Hair follicular keratinocyte (primary cell): ENCODE measurements around a stretch of chr19.

DNA sequence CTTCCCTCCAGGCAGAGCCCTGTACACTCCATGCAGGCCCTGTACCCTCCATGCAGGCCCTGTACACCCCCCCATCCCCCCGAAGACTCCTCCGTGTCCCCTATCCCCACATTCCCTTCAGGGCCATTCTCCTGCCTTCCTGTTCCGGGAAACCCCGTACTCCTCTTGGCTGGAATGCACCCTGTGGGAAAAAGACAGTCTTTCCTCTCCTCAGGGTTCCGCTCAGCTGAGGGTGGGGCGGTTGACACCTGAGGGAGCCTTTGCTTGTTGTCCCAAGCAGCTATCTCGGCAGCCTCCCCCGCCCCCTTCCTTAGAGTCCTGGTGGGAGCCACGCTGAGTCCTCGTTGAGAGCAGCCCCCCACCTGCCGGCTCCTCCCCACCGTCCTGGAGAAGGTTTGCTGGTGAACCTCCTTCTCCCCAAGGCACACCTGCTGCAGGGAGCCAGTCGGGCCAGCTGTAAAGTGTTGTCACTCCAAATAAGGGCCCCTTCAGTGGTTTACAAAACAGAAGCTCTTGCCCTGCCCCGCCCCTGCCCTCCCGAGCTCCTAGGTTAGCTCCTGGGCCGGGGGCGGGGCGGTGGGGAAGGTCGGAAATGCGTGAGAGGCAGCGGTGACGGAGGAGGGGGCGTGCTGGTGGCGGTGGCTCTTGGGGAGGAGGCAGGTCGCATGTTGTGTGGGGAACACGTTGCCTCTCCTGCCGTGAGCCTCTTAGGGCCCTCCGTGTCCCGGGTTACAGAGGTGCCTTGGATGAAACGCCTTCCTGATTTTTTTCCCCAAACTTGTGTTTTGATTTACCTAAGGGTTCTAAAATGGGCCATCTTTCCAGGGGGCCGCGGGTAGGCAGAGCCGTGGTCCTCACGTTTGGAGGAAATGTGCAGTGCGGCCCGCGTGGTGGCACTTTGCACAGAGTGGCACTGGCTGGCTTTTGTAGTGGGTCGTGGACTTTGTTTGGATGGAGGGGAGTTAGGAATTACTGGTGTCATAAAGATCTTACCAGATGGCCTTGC, 1.6 kb downstream of the GNA11 start:
- RAMPAGE, long total RNA, result no peak

DNA sequence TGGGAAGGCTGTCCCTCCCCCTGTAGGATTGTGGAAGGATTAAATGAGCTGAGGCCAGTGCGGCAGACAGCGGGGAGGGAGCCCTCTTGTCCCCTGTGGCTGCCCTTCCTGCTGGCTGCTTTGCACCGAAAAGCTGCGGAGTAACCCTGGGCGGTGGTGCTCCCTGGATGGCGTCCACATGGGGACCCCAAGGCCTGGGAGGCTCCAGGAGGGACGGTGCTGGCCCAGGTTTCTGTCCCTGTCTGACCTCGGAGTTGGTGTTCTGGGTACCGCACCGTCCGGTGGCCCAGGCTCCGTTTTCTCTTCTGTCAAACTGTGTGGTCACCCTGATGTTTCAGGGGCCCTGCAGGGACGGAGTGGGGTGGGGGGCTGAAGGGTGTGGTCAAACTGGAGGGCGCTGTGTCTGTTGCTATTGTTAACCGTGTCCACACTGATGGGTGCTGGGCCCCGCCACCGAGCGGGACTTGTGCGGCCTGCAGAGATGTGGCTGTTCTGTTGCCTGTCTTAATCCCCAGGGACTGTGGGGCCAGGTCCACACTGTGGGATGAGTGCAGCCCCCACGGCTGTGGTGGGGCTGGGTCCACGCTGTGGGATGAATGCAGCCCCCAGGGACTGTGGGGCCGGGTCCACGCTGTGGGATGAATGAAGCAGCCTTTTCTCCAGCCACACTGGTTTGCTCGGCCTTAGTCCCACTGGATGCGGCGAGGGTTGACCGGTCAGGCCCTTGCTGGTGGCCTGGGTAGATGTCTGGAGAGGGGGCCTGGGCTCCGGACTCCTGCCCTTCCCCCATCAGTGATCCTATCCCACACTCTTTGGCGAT, 6.8 kb downstream of the GNA11 start:
- RAMPAGE, long total RNA, result no peak

DNA sequence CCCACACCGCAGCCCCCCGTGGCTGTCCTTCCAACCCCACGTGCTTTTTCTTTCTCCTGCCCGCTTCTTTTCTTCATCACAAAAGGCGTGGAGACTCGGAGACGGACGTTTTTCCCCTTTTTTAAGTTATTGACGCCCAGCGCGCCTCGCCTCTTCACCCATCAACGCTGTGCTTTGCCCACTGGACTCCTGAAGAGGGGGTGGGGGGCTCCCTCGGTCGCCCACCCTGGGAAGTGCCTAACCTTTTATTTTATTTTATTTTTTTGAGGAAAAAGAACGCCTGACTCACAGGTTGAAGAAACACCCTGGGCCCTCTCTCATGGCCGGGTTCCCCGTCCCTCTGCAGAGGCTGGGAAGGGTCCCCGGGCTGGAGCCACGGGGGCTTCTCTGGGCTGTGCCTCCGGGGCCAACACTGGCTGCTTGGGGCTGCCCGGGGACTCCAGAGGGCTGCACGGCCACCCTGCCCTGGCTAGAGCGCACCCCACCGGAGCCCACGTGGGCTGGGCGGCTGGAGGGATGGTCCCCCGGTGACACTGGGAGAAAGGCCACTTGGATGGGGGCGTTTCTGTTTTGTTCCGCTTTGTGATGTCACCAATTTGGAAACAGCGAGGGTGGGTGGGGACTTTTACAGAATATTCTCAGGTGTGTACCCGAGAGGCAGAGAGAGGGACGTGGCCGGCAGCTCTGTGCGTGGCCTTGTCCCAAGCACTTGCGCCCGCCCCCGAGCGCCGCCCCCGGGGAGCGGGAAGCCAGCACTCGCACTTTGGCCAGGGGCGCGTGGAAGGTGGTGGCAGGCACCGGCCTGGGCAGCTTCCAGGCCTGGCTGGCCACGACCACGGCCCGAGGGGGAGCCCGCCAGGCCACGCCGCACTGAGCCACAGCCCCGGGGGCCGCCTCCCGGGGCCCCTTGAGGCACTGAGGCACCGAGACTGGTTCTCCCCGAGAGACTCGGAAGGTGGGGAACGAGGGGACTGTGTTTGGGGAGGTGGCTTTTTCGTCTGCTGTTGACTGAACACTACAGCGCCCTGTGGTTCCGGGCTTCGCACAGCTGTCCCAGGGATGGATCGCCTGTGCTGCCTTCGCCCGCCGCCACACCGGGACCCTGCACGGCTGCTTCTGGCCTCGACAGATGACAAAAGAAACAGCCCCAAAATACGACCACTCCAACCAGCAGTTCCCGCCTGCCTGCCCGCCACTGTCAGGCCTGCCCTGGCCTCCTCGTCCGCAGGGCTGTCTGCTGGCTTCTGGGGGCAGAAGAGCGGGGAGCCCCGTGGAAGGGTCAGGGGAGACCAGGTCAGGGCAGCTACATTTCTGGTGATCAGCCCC, 13.8 kb upstream of the GNA15 start:
- RAMPAGE, long total RNA, result no peak

GRCh38 chr19:3154816-3155525, 19.1 kb downstream of the GNA15 start:
- RAMPAGE, long total RNA, result no peak

- RAMPAGE, long total RNA, result no peak
Measured at GRCh38 chr19:3360148-3361098, 6.0 kb upstream of the NFIC start.

- RAMPAGE, long total RNA, result no peak
Measured at GRCh38 chr19:3361499-3362034, 4.8 kb upstream of the NFIC start.

DNA sequence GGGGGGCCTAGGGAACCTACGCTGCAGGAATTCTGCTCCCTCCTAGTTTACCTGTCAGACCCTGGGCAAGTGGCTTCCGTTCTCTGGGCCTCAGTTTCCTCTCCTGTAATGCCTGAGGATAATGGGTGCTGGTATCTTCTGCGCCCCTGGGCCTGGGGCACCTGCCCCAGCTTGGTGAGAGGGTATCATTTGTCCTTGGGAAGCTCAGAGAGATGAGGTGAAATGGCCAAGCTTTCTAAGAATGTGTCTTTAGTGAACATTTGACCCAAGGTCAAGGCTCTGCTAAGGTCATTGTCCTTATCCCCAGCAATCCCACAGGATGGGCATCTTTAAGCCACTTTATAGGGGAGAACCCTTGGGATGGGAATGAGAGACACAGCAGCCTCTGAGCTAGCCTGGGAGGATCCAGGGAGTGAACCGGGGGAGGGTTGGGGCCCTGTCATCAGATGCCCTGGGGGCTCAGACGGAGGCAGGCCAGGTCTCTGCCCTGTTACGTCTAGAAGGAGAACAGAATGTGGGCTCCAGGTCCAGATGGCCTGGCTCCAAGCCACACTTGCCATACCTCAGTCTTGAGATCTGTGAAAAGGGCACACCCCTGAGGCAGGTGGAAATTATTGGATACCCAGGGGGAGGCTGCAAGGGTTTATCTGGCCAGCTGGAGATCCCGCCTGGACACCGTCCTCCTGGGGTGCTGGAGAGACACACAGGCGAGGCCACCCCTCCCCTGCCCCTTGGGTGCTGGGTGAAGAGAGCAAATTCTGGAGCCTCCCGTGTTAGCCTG, 1.1 kb upstream of the NFIC start:
- RAMPAGE, long total RNA, result no peak

- RAMPAGE, long total RNA, result no peak
Measured at GRCh38 chr19:3409056-3410108, 43.0 kb downstream of the NFIC start.

GRCh38 chr19:3413174-3413785, 46.9 kb downstream of the NFIC start:
- RAMPAGE, long total RNA, result no peak

GRCh38 chr19:3457771-3458167, 22.6 kb downstream of the SMIM24 start:
- RAMPAGE, long total RNA, result no peak

DNA sequence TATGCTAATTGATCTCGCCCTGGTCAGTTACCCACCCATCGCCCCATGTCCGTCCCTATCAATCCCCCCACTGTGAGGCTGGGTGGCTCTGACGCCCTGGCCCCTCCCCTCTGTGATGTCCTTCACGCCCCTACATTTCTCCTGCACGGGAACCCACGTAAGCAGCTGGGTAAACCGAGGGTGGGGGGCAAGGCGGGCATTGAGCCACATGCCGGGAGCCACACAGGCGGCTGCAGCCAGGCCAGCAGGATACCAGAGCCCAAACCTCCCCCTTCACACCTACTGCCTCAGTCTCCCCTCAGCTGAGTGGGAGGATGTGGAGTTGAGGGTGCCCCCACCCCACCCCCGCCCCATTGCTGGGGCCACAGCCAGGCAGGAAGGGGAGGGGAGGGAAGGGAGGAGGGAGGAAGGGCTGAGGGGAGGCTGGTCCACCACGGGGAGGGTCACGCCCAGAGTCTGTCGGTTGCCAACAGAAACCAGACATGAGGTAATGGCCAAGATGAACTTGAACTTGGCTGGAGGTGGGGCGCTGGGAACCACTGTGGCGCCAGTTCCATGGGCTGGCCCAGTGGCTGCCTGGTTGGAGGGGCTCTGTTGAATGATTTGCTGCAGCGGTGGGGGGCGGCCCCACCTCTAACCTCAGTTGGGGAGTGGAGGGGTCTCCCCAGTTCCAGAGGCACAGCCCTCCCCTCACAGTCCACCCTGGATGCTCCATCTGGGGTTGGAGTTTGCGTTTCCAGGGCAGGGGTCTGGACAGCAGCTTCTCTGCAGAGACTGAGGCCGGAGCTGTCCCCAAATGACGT, 20.8 kb downstream of the SMIM24 start:
- RAMPAGE, long total RNA, result no peak

GRCh38 chr19:3473878-3474417, 6.4 kb downstream of the SMIM24 start:
- RAMPAGE, long total RNA, result no peak

DNA sequence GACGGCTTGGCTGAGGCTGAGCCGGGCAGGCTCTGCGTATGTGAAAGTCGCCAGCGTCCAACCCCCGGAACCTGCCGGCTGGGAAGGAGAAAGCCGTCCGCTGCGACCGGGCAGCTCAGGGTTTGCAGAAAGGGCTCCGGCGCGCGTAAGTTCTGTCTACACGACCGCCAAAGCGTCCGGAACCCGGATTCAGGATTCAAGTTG, 731 bp downstream of the SMIM44 start:
- RAMPAGE, long total RNA, result no peak

DNA sequence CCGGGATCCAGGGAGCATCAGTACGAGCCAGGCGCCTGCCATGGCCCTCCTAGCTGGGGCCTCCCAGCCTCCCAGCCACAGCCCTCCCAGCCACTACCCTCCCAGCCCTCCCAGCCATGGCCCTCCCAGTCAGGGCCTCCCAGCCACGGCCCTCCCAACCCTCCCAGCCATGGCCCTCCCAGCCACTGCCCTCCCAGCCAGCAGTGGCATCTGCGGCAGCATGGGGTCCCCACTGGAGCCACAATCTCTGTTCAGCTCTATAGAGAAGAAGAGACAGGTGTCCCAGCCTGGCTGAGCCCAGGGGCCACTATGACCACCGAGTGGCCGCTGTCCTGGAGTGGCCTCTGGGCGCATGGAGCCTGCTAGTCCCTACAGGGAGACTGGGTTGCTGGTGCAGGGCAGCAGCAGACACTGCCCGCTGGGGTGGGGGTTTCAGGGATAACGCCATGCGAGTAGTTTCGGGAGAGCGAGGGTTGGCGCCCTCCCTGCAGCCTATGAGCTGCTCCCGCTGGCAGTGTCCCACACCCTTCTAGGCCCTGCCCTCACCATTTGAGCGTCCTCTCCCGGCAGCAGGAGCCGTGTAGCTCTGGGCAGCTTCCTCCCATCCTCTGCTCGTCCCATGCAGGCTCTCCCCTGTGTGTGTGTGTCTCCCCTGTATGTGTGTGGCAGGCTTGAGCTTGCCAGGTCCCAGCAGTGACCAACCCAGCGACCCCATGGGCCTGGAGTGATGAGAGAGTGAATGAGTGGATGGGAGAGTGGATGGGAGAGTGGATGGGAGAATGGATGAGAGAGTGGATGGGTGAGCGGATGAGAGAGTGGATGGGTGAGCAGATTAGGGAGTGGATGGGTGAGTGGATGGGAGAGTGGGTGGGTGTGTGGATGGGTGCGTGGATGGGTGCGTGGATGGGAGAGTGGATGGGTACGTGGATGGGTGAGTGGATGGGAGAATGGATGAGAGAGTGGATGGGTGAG, 10.8 kb upstream of the TEKTIP1 start:
- RAMPAGE, long total RNA, result no peak

- RAMPAGE, long total RNA, result no peak
Measured at GRCh38 chr19:3528856-3529554, 10.0 kb upstream of the TEKTIP1 start.

DNA sequence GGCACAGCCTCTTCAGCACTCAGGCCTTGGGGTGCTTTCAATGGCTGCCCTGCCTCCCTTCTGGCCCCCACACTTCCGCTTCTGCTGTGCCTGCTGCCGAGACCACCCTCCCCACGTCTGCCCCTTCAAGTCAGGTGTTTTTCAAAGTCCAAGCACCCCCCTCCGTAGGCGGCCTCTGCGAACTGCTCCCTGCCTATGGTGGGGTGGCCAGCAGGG, 9.6 kb upstream of the CACTIN start:
- RAMPAGE, long total RNA, result no peak

DNA sequence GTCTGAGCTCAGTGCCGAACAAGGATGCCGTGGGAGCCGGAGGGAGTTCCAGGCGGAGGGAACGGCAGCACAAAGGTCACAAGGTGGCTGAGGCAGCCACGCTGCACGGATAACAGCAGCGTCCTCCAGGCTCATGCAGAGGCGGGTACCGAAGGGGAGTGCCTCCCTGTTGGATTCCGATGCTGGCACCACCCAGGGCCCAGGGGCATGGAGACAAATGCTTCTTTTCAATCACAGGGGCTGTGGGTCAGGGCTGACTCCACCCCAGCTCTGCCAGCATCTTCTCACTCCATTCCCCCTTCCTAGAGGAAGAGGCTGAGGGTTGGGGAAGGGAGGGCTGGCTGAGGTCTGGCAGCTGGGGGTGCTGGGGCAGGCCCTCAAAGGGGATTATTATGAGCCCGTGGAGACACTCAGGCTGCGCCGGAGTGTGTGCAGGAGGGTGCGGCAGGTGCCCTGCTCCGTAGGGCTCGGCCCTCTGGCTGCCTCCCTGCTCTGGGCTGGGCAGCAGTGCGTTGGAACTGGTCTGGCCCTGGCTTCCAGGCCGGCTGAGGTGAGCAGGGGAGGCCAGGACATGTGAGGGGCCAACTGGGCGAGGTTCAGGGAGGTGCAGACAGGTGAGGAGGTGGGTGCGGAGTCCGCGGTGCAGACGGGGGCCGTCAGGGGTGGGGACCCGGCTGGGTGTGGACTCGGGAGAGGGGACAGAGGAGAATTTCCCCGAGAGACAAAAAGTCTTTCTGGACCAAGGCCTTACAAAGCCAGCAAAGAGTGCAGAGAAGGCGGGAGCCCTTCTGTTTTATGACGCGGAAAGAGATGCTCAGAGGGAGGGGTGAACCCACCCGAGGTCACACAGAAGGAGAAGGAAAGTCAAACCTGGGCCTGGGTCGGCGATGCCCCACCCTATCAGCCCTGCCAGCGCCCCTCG, 31.2 kb downstream of the PIP5K1C start:
- RAMPAGE, long total RNA, result no peak

DNA sequence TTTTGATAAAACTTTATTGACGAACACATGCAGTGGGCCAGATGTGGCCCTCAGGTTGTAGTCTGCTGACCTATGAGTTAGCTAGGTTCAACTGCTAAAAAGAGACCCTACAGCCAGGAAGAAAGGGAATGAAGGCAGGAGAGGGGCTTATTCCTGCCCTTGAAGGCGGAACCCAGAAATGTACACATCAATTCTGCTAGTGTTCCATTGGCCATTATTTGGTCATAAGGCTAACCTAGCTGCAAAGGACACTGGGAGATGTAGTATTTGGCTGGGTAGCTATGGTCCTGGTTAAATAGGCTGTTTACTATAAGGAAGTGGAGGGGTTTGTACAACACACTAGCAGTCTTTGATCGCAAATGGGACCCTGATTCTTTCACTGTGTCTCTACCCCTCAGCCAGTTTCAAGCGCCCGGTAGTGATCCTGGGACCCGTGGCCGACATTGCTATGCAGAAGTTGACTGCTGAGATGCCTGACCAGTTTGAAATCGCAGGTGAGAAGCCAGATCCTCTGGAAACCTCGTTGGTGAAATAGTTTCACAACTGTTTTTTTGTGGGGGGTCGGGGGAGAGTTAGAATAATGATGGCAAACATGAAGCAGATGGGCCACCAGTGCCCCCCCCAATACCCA, 17.8 kb downstream of the APBA3 start:
- RAMPAGE, long total RNA, result no peak

GRCh38 chr19:3783728-3784158, 2.4 kb downstream of the MATK start:
- RAMPAGE, long total RNA, result no peak

DNA sequence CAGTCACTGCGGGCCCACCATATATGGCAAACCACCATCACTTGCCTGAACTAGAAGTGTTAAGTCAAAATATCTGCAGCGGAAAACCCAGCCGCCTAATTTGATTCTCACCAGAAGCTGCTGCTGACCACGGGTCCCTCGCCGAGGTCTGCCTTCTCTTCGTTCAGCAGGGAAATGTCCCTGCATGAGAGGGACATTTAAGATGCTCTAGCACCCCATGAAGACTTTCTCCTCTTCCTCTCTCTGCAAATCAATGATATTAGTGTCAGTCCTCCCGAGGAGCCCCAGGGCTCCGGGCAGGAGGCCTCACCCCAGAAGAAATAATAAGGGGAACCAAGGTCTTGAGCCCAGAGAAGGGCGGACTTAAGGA, 3.0 kb upstream of the MATK start:
- RAMPAGE, long total RNA, result no peak